ENCODE data around the genes USP17L10, USP17L19, USP17L28 and ZNF518B.

DNA sequence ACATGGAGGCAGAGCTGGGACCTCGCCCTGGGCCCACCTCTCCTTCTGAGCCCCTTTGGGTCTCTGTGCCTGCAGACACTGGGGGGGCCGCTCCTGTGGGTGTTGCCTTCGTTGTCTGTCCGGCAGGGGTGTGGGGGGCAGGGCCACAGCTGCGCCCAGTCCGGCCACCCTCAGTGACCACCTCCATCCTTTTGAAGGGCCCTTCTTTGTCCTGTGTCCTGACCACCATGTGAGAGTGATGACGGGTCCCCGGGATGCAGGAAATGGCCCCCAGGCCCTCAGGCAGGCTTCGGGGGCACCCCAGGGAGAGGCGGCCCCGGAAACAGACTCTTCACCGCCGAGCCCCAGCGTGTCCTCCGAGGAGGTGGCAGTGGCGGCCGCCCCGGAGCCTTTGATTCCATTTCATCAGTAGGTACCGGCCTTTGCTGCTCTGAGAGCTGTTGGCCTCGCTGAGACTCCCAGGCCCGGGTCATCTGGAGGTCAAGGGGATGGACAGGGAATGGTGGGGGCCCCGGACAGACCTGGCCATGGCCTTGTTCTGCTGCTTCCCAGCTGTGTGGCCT, 17.8 kb downstream of the SH3TC1 start:
- RRBS = 76% methylated on average over 19 of the region's 22 CpGs

GRCh38 chr4:8255893-8256259, 13.7 kb upstream of the HTRA3 start:
- RRBS = no CpG with 5 or more reads among the region's 6 CpGs

- RRBS = no CpG with 5 or more reads among the region's 9 CpGs
These were observed 50.4 kb downstream of the HTRA3 start for GRCh38 chr4:8319934-8320391.

DNA sequence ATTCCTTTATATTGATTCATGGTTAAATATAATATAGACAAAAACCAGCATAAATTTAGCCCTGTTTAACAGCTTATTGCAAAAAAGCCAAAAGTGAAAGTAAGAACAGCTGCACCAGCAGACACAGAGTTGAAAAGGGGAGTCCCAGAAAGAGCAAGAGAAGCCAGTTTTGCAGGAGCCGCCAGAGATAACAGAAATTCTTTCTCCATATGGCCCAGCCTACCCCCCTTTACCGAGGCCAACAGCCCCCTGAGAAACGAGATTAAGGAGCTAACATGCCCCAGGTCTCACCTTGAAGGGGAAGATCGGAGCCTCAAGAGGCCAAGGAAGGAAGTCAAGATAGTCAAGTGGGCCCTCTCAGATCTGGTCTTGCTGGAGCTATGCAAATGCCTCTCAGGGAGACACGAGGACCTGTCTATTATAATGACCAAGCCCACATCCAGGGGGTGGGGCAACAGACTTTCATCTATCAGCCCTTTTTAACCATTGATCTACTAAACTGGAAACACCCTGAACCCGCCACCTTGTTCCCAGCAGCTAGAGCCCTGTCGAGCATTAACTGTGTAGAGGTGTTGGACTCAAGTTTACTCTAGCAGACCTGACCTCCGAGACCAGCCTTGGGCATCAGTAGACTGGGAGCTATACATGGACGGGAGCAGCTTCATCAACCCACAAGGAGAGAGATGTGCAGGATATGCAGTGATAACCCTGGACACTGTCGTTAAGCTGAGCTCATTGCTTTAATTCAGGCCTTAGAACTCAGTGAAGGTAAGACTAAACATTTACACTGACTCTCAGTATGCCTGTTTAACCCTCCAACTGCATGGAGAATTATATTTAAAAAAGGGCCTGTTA, 4.7 kb downstream of the ACOX3 start:
- RRBS = no CpG with 5 or more reads among the region's 10 CpGs

GRCh38 chr4:8439162-8439771, 1.3 kb downstream of the ACOX3 start:
- RRBS = no CpG with 5 or more reads among the region's 3 CpGs

GRCh38 chr4:8449353-8449791, 8.8 kb downstream of the TRMT44 start:
- RRBS = no CpG with 5 or more reads among the region's 6 CpGs

DNA sequence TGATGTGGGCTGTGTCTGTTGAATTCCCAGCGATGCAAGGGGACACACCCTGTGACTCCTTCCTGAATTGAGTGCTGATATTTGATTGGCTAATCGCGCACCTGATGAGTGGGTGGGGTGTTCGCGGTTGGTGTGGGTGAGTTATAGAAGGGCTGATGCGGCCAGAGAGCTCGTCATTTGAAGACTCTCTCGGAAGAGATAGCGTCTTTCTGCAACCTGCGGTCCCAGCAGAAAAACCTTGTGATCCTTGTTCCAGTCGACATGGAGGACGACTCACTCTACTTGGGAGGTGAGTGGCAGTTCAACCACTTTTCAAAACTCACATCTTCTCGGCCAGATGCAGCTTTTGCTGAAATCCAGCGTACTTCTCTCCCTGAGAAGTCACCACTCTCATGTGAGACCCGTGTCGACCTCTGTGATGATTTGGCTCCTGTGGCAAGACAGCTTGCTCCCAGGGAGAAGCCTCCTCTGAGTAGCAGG, at the start of gene USP17L10:
TSS of gene USP17L10 (plus strand) at position 262 of the 480 bp plus-strand sequence.
- RRBS = no CpG with 5 or more reads among the region's 16 CpGs

DNA sequence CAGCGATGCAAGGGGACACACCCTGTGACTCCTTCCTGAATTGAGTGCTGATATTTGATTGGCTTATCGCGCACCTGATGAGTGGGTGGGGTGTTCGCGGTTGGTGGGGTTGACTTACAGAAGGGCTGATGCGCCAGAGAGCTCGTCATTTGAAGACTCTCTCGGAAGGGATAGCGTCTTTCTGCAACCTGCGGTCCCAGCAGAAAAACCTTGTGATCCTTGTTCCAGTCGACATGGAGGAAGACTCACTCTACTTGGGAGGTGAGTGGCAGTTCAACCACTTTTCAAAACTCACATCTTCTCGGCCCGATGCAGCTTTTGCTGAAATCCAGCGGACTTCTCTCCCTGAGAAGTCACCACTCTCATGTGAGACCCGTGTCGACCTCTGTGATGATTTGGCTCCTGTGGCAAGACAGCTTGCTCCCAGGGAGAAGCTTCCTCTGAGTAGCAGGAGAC, at the start of gene USP17L19:
TSS of gene USP17L19 (plus strand) at position 234 of the 456 bp plus-strand sequence.
- RRBS = no CpG with 5 or more reads among the region's 16 CpGs

DNA sequence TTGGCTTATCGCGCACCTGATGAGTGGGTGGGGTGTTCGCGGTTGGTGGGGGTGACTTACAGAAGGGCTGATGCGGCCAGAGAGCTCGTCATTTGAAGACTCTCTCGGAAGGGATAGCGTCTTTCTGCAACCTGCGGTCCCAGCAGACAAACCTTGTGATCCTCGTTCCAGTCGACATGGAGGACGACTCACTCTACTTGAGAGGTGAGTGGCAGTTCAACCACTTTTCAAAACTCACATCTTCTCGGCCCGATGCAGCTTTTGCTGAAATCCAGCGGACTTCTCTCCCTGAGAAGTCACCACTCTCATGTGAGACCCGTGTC, at the start of gene USP17L28:
TSS of gene USP17L28 (plus strand) at position 177 of the 323 bp plus-strand sequence.
- RRBS = no CpG with 5 or more reads among the region's 16 CpGs

DNA sequence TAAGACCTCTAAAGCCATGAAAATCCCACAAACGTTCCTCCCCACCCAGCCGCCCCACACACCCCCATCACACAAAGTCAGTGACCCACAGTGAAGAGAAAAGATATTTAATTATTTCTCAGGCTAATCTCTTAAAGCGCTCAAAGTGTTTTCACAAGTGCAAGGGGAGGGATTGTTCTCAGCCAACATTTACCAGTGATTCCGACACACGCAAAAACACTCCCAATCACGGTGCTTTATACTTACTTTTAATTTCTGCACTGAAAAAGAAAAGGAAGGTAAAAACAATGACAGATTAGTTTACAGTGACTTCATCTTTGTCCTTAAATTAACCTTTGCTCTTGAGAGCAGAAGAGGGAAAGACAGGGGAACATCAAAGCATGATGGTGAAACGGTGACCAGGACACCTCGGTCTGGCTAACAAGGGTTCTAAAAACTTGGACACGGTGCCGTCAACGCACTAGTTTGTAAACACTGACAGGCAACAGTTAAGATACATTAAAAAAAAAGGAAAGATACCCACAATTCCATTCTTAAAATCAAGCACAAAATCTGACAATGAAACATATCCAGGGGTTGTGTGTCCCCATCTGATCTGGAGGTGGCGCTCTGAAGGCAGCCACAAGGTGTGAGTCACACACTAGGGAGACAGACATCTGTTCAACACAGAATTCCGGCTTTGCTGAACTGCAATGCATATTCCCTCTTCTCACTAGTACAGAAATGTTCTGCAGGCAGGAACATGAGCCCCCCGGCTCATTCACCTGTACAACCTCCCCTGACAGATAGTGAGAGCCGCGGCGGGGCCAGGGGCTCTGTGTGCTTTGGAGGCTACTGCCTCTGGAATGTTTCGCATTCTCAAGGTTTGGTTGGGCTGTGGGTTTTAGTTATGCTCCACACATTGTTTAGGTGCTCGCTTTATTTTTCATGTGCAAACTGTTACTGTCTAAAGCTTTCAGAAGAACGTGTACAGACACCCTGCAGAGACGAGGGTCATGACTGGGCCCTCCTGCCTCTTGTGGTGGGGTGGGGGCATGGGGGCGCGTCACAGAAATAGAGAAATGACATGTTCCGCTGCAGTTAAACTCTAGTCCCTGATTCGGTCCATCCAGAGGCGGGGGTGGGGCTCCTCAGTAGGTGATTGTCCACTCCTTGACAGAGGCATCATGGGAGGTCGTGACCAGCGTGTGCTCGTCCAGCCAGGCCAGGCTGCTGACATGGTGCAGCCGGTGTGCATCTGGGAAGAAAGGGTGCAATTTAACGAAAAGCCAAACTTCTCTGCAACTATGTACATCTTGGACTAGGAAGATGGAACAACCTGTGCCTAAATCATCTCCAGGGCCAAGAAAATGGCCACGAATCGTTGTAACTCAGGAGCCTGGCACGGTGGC, 41.9 kb downstream of the WDR1 start:
- RRBS = 43% methylated on average over 2 of the region's 34 CpGs

DNA sequence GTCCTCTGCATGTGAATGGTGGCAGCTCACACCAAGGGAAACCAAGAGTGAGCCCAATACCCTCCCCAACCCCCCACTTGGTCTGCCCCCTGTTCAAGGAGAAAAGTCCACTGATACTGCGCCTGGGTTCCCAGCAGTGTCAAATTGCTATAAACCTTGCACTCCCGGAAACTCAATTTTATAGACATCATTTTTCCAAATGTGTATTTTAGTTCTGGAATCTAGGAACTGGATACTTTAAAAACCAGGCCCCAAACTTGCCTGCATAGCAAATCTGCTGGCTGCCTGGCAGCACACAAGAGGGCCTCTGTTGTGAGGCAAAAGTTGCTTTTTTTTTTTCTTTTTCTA, 4.9 kb downstream of the WDR1 start:
- RRBS = no CpG with 5 or more reads among the region's 2 CpGs

DNA sequence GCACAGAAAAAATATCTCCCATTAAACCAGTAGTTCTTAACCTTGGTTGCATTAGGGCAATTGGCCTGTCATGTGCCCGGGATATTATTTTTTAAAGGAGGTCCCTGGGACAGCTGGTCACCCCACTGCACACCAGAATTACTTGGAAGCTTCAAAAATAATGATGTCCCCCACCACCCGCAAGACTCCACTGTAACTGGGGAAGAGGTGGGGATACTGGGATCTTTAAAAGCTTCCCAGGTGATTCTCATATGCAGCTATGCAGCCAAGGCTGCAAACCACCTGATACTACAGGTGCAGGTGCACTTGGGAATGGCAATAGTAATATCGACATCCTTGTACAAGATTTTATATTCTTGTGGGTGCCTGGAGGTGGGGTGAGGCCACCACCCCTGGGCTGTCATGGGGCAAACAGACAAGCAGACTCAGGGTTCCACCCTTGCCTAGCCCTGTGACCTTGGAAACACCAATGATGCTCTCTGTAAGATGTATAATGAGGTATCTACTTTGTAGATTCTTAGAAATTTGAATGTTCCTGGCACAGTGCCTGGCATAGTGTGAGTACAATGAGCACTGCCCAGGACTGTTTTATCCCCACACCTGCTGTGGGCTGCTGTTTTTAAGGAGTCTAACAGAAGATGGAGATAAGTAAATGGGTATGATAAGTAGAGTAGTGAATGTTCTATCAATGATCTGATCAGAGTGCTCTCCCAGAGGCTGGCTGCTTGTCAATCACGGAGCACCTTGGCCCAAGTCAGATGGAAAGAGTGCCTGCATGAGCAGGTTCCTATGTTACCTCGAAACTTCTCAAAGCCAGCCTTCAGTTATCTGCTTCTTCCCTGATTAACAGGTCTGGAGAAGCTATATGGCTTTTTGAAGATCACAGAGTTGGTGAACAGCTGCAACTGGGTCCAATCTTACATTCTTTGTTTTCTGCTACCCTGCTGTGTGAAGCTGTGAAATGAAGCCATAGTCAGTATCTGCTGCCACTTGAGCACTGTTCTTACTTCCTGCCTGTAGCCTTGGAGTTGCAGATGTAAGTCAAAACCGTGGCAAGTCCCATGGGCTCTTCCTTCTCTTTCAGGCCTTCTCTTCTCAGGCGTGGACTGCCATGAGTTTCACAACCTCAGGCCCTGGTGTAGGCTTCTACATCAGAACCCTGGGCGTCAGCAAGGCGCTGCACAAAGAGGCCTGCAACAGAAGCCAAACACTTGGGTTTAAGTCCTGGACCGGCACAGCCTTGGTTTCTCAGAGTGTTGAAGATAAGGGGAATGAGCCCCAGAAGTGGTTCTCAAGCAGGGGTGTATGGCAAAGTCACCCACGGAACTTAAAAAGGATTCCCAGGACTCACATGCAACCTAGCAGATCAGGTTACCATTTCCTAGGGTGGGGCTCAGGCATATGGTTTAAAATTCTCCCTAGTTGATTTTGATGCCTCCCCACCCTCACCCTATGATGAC, 2.9 kb downstream of the ZNF518B start:
- RRBS = no CpG with 5 or more reads among the region's 11 CpGs

GRCh38 chr4:10457209-10457710, at the start of gene ZNF518B:
TSS of gene ZNF518B (minus strand) at chr4:10457426.
- RRBS = 9% methylated on average over 33 of the region's 63 CpGs

GRCh38 chr4:10461185-10461866, 4.1 kb upstream of the ZNF518B start:
- RRBS = 6% methylated on average over 10 of the region's 70 CpGs

DNA sequence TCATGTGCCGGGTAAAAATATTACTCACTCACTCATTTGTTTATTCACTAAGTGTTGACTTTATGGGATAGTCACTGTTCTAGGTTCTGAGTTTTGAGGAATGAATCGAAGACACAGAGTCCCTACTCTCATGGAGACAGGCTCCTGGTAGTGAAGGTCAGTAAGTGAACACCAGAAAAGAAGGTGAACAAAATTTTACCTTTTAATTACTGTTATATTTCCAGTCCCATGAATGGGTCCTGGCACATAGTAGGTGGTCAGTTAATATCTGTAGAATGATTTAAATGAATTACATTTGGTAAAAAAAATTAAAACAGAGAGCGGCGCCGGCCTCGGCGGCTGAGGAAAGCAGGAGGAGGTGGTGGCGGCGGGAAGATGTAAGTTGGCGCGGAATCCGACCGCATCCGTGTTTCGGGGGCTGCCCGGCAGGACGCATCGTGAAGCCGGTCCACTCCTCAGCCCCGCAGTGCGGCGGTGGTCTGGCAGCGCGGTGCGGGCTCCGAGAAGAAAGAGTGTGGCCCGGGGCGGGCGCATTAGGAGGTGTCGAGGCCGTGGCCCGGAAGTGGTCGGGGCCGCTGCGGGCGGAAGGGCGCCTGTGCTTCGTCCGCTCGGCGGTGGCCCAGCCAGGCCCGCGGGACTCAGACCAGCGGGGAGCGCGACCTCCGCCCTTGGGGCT, 60.3 kb downstream of the HS3ST1 start:
- RRBS = 49% methylated on average over 5 of the region's 47 CpGs

DNA sequence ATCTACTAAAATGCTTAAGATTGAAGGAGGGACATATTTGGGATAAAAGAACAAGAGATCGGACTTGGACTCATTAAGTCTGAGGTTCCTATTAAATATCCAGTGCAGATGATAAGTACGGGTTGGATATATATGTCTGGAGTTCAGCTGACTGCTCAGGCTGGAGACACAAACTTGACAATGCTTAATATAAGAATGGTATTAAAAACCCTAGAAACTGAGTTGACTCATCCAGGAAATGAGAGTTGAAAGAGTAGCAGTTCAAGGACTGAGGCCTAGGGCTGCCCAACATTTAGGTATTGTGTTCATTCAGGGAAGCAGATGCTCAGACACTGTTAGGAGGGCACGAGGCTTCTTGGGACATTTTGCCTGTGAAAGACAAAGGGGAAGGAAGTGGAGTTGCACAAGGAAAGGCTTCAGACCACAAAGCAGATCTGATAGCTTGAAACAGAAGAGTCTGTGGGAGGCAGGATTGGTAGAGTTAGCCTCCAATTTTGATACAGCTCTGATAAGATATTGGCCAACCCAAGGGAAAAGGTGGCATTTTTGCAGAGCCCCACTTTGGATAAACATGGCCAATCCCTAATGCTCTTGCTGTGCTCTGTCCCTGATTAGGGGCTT, 52.0 kb upstream of the HS3ST1 start:
- RRBS = no CpG with 5 or more reads among the region's 3 CpGs

GRCh38 chr4:11585436-11586126, 156.9 kb upstream of the HS3ST1 start:
- RRBS = no CpG with 5 or more reads among the region's 4 CpGs

DNA sequence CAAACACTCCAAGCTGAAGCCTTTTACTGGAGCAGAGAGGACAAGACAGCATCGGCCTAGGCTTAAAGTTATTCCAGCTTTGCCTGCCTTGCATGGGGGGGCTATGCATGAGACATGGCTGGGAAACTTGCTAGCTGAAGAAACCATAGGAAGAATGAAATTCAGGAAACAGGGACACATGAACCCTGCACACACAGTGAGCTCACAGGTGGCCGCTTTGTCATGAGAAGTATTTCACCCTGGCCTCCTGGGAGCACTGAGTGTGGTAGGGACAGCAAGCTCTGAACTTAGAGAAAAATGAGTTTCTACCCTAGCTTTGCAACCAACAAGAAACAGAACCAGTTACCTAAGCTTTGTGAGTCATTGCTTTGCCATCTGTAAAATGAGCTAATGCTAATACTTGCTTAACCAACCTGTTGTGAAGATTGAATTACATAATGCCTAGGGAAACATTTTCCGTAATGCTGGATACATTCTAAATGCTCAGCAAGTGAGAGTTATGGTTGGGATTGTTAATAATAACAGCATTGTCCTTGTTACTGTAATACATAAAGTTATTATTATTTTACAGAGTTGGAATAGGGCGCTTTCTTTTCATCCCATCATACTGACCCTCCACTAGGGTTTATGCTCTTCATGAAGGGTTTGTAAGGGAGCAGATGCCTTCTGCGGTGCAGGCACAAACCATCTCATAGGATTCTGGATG, 206.7 kb upstream of the HS3ST1 start:
- RRBS = no CpG with 5 or more reads among the region's 5 CpGs

DNA sequence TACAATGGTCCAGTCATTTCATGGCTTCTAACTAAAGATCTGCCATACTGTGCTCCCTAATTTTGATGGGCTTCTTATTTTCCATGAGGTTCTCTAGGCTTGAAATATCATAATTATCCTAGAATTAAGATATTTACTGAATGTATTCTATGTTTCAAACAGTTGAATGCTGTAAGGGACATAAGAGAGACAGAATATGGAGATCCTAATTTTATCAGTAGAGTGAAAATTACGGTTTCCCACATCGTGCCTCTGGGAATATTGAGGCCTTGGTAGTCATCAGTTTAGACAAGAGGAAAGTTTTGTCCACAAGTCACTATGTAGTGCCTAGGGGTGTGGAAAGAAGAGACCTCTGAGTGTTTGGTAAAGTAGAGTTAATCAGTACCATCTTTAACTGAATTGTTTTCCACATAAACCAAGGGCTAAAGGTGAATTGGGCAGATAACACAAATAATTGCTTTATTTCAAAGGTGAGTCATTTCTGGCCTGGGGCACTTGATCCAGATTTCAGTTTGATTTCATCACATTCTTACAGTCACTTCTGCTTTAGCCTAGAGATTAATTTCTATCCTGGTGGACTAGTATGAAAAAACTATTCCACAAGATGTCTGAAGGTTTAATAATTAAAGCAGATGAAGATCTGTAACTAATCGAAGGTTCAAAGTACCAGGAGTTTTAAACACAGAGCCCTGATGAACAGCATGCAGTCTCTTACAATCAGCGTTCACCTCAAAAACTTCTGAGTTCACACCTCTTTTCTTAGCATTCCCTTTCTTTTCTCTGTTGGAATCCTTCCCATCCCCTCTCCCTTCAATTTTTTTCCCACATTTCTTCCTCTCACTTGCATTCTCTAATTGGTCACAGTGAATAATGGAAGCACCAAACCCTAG, 74.4 kb upstream of the BOD1L1 start:
- RRBS = no CpG with 5 or more reads among the region's 4 CpGs

DNA sequence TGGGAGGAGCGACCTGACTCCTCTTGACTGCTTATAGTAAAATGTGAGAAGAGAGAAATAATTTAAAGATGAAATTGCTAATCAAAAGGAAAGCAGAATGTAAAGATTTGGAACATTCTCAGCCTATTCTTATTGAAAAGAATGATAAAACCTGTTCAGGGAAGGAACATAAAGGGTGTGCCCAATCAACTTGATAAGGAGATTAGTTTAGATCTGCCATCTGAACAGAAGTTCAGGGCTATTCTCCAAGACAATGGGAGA, 228.6 kb upstream of the BOD1L1 start:
- RRBS = no CpG with 5 or more reads among the region's 1 CpG